ENCODE results near the gene RIMS3.

DNA sequence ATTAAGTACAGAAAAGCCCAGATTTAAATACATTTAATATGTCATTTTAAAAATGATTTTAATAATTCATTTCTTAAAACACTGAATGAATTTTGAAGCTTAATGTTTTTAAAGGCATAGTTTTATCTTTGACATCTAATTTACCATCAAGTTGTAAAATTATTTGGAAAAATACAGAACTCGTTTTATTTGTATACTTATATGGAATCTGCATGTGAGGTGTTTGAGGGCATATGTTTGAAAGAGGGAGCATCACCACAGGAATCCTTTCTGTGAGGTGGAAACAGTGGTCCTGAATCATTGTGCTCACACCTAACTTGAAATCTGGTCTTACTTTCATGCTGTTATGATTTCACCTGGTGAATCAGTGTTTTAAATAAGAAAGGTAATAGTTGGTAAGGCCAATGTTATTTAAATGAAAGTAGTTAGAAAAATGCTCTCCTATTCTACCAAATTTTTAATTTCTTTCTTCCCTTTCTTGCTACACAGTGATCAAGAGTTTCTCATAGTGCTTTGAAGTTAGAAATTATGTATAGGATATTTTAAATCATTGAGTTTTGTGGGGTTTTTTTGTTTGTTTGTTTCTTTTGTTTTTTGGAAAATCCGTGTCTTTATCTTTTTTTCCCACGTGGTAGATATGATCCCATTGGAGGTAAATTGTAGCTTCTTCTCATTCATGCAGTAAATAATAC is 24.2 kb downstream of the COL9A2 start:
- RAMPAGE, long total RNA = no peak
- RRBS, 2 experiments = no CpG with 5 or more reads among the region's 3 CpGs
CAGE:
- cytosol, long polyA minus RNA = no peak
- cytosol, long polyA plus RNA = no peak
- long polyA plus RNA = no peak
- nucleolus, long total RNA = start-site peak on the plus strand centred at position 518 of the sequence, 66 bp wide, 22 reads
- nucleus, long polyA plus RNA = no peak
- nucleus, long total RNA = no peak

- RAMPAGE, long total RNA = no peak
- RRBS, 2 experiments = no CpG with 5 or more reads among the region's 11 CpGs
CAGE:
- cytosol, long polyA minus RNA = no peak
- cytosol, long polyA plus RNA = no peak
- long polyA plus RNA = no peak
- nucleolus, long total RNA = no peak
- nucleus, long polyA plus RNA = no peak
- nucleus, long total RNA = no peak
Observed at GRCh38 chr1:40338709-40339092, 21.6 kb upstream of the COL9A2 start.

DNA sequence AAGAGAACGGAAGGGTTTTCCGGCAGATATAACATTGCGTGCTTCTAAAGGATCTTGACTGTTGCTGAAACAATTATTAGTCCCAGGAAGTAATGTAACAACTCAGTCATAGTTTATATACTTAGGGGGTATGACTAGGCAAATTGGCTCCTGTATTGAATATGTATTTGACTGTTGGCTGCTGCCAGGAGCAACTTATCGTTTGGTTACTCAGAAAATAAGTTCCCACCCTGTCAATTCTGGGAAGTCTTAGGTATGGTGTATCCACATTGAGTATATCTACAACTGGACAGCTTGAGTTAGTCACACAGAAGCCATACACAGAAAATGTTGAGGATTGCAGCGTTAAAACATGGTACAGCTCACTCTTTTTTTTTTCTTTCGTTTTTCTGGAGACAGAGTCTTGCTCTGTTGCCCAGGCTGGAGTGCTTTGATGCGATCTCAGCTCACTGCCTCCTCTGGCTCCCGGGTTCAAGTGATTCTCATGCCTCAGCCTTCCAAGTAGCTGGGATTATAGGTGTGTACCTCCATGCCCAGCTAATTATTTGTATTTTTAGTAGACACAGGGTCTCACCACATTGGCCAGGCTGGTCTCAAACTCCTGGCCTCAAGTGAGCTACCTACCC is 10.1 kb downstream of the SMAP2 start:
- RAMPAGE, long total RNA = no peak
- RRBS, 2 experiments = no CpG with 5 or more reads among the region's 8 CpGs
CAGE:
- cytosol, long polyA minus RNA = start-site peak on the plus strand centred at position 238 of the sequence, 7 bp wide, 26 reads
- cytosol, long polyA plus RNA = no peak
- long polyA plus RNA = no peak
- nucleolus, long total RNA = no peak
- nucleus, long polyA plus RNA = no peak
- nucleus, long total RNA = no peak

- RAMPAGE, long total RNA = no peak
- RRBS, 2 experiments = no CpG with 5 or more reads among the region's 3 CpGs
CAGE:
- cytosol, long polyA minus RNA = no peak
- cytosol, long polyA plus RNA = no peak
- long polyA plus RNA = no peak
- nucleolus, long total RNA = no peak
- nucleus, long polyA plus RNA = no peak
- nucleus, long total RNA = no peak
Observed at GRCh38 chr1:40413537-40414143, 36.6 kb upstream of the ZFP69B start.

DNA sequence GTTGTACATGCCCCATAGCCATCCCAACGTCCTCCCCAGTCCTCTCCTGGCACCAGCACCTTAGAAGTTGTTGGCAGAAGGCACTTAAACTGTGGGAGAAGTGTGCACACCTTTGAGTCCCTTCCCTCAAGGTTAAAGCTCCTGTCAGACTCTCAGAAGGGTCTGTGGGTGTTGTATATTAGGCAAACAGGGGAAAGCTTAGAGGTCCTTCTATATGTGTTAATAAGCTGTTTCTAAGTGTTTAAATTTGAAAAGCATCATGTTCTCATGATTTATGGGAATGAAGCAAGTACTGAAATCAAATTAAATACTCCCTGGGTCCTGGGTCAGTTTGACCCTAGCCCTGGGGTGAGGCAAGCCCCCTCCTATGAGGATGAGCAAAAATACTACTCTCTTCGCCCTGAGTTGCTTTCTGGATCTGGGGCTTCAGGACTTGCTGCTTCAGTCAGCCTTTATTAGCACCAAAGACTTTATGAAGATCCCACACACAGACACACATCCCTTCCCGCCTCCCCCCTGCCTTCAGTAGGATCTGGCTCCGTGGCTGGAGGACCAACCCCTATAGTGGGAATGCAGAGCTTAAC is 27.9 kb upstream of the ZFP69B start:
- RAMPAGE, long total RNA = no peak
- RRBS, 2 experiments = no CpG with 5 or more reads among the region's 4 CpGs
CAGE:
- cytosol, long polyA minus RNA = no peak
- cytosol, long polyA plus RNA = no peak
- long polyA plus RNA = no peak
- nucleolus, long total RNA = no peak
- nucleus, long polyA plus RNA = no peak
- nucleus, long total RNA = no peak

- RAMPAGE, long total RNA = no peak
- RRBS, 2 experiments = no CpG with 5 or more reads among the region's 4 CpGs
CAGE:
- cytosol, long polyA minus RNA = no peak
- cytosol, long polyA plus RNA = no peak
- long polyA plus RNA = no peak
- nucleolus, long total RNA = no peak
- nucleus, long polyA plus RNA = no peak
- nucleus, long total RNA = no peak
Observed at GRCh38 chr1:40426633-40427007, 23.7 kb upstream of the ZFP69B start.

- RAMPAGE, long total RNA = no peak
- RRBS, 2 experiments = 2 to 3% methylated on average over 12 to 15 of the region's 69 CpGs
CAGE:
- cytosol, long polyA minus RNA = no peak
- cytosol, long polyA plus RNA = no peak
- long polyA plus RNA = no peak
- nucleolus, long total RNA = start-site peak on the plus strand at chr1:40665816-40665844, 6 reads
- nucleus, long polyA plus RNA = no peak
- nucleus, long total RNA = no peak
Observed at GRCh38 chr1:40665068-40666348, at the start of gene RIMS3. Gene RIMS3, minus strand, starts transcription at chr1:40665682.

- RAMPAGE, long total RNA = no peak
- RRBS, 2 experiments = no CpG with 5 or more reads among the region's 12 CpGs
CAGE:
- cytosol, long polyA minus RNA = no peak
- cytosol, long polyA plus RNA = no peak
- long polyA plus RNA = no peak
- nucleolus, long total RNA = no peak
- nucleus, long polyA plus RNA = no peak
- nucleus, long total RNA = no peak
Observed at GRCh38 chr1:40824793-40825501, 37.2 kb downstream of the CITED4 start.

DNA sequence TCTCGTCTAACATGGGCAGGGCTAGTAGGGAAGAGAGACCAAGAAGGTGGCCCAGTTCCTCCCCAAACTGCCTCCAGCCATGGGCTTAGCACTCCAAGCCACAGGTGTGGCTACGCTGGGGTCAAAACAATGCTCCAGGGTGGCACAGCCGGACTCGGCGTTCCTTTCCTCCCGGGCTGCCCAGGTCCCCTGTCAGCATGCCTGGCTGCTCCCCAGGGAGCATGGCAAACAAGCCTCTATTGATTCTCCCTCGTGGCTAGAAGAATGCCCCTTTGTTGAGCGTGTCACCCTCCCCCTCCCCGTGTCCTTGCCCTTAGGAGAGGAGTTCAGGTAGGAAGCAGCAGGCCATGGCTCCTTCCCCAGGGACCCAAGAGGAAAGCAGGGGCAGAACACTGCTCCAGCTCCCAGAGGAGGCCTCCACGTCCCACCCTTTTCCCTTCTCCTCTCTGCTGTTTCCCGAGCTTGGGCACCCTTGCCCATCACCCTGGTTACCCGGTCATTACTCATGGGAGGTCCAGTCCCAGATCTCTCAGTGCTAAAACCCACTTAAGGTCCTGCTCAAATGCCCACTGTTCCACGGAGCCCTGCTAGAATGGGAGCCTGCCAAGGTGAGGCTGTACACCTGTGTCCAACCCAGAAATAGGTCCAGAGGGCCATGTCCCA is 57.4 kb upstream of the CITED4 start:
- RAMPAGE, long total RNA = no peak
- RRBS, 2 experiments = no CpG with 5 or more reads among the region's 13 CpGs
CAGE:
- cytosol, long polyA minus RNA = no peak
- cytosol, long polyA plus RNA = no peak
- long polyA plus RNA = no peak
- nucleolus, long total RNA = no peak
- nucleus, long polyA plus RNA = no peak
- nucleus, long total RNA = no peak

GRCh38 chr1:40922782-40923308 is 56.7 kb upstream of the CTPS1 start:
- RAMPAGE, long total RNA = no peak
- RRBS, 2 experiments = no CpG with 5 or more reads among the region's 13 CpGs
CAGE:
- cytosol, long polyA minus RNA = no peak
- cytosol, long polyA plus RNA = no peak
- long polyA plus RNA = no peak
- nucleolus, long total RNA = no peak
- nucleus, long polyA plus RNA = no peak
- nucleus, long total RNA = no peak

DNA sequence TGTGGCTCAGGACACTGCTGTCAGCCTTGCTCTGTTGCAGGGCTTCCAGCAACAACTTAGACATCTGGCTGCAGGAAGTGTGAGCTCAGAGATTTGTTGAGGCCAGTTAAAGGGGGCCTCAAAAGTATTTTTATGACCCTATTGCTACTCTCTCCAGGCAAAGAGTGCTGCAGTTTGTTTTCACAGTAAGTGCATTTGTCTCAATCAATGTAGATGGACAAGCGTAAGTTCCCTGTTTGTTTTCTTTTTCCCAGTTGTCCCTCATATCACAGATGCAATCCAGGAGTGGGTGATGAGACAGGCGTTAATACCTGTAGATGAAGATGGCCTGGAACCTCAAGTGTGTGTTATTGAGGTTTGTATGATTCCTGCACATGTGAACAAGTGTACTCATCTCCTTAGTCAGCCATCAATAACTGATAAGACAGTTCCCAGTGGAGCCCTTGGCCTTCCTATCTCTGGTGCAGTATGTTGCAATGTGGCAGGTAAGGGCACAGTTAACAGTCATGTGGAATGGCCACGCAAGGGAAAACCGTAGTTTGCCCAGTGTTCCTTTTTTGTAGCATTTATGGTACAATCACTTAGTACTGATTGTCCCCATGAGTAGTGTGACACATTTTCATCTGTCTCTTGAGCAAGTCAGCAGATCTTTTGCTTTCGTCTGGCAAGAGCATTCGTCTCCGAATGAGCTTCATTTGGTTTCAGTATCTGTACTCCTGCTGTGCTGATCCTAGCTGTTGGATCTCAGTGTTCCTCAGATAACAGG is 7.8 kb downstream of the CTPS1 start:
- RAMPAGE, long total RNA = no peak
- RRBS, 2 experiments = no CpG with 5 or more reads among the region's 7 CpGs
CAGE:
- cytosol, long polyA minus RNA = no peak
- cytosol, long polyA plus RNA = no peak
- long polyA plus RNA = no peak
- nucleolus, long total RNA = no peak
- nucleus, long polyA plus RNA = no peak
- nucleus, long total RNA = no peak

DNA sequence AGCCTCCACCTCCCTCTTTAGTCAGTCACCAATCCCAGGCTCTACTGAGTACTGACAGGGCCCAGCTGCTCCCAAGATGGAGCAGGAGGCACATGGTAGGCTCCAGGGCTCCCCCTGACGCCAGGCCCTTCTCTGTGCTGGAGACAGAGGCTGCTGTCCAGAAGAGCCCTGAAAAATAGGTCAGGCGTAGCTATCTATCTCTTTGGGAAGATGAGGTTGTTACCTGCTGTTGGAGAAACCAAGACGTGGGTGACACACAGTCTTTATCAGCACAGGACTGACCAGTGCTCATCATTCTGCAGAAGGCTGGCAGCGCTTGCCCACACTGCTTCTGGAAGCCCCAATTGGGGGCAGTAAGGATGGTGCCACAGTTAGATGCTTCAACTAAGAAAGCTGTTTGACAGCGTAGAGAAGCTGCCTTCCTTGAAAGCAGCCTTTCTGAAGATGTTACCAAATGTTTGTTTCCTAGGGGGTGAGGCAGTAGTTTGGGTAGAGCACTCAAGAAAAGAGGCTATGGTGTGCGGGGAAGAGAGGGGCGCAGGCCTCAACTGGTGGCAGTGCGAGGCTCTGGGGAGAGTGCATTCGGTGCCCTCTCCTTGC is 599 bp upstream of the SLFNL1 start:
- RAMPAGE, long total RNA = no peak
- RRBS, 2 experiments = no CpG with 5 or more reads among the region's 9 CpGs
CAGE:
- cytosol, long polyA minus RNA = no peak
- cytosol, long polyA plus RNA = no peak
- long polyA plus RNA = no peak
- nucleolus, long total RNA = no peak
- nucleus, long polyA plus RNA = no peak
- nucleus, long total RNA = no peak

- RAMPAGE, long total RNA = no peak
- RRBS, 2 experiments = no CpG with 5 or more reads among the region's 3 CpGs
CAGE:
- cytosol, long polyA minus RNA = no peak
- cytosol, long polyA plus RNA = no peak
- long polyA plus RNA = no peak
- nucleolus, long total RNA = no peak
- nucleus, long polyA plus RNA = no peak
- nucleus, long total RNA = no peak
Observed at GRCh38 chr1:41035095-41035756, 13.7 kb upstream of the SLFNL1 start.

GRCh38 chr1:41163999-41164620 is 78.0 kb downstream of the SCMH1 start:
- RAMPAGE, long total RNA = no peak
- RRBS, 2 experiments = no CpG with 5 or more reads among the region's 6 CpGs
CAGE:
- cytosol, long polyA minus RNA = no peak
- cytosol, long polyA plus RNA = no peak
- long polyA plus RNA = no peak
- nucleolus, long total RNA = no peak
- nucleus, long polyA plus RNA = no peak
- nucleus, long total RNA = no peak

- RAMPAGE, long total RNA = no peak
- RRBS, 2 experiments = 11 to 13% methylated on average over 4 to 6 of the region's 33 CpGs
CAGE:
- cytosol, long polyA minus RNA = no peak
- cytosol, long polyA plus RNA = no peak
- long polyA plus RNA = no peak
- nucleolus, long total RNA = start-site peak on the plus strand at chr1:41486477-41486529, 16 reads
- nucleus, long polyA plus RNA = no peak
- nucleus, long total RNA = no peak
Observed at GRCh38 chr1:41486240-41487369, 2.1 kb upstream of the EDN2 start.

DNA sequence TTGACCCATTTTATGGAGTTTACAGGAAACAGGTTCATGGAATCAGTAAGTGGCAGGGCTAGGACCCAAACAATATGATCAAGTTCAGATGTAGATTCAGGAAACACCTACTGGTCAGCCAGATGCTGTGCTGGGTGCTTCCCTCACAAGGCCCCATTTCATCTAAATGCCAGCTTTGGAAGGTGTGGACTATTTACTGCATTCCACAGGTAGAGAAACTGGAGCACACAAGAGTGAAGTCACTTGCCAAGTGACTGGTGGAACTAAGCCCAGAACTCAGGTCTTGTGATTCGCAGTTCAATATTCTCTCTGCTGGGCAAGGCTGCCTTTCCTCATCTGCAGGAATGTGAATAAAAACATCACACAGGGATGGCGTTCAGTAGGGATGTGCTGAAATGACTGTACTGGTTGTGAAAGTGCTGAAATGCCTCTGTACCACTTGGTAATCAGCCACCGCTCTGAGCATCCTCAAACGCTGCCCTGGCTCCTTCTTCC is 145.7 kb downstream of the HIVEP3 start:
- RAMPAGE, long total RNA = no peak
- RRBS, 2 experiments = no CpG with 5 or more reads among the region's 4 CpGs
CAGE:
- cytosol, long polyA minus RNA = no peak
- cytosol, long polyA plus RNA = no peak
- long polyA plus RNA = no peak
- nucleolus, long total RNA = no peak
- nucleus, long polyA plus RNA = no peak
- nucleus, long total RNA = no peak

GRCh38 chr1:41812392-41812811 is 106.3 kb downstream of the HIVEP3 start:
- RAMPAGE, long total RNA = no peak
- RRBS, 2 experiments = no CpG with 5 or more reads among the region's 3 CpGs
CAGE:
- cytosol, long polyA minus RNA = no peak
- cytosol, long polyA plus RNA = no peak
- long polyA plus RNA = no peak
- nucleolus, long total RNA = no peak
- nucleus, long polyA plus RNA = no peak
- nucleus, long total RNA = no peak

DNA sequence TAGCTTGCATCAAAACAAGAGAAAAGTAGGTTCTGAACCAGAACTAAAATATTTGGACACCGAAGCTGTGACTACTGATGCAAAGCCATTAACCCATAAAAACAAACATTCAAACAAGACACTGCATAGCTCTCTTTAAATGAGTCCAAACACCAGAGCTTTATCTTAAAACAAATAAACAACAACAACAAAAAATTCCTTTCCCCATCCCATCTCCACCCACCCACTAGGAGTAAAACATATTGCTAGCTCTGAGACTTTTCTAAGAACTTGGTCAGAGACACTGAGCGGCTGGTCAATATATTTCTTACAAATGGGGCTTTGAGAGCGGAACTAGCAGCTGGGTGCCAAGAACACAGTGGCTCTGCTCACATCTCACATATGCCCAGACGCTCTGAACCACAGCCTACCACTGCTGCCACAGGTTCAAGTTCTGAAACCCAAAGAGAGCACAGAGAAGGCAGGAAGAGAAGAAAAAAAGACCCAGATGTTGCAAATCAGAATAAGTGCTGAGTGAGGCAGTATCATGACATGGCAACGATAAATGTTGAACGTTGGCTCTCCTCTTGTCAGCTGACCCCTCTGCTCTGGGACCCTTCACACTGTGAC is 26.6 kb downstream of the HIVEP3 start:
- RAMPAGE, long total RNA = no peak
- RRBS, 2 experiments = no CpG with 5 or more reads among the region's 6 CpGs
CAGE:
- cytosol, long polyA minus RNA = no peak
- cytosol, long polyA plus RNA = no peak
- long polyA plus RNA = no peak
- nucleolus, long total RNA = no peak
- nucleus, long polyA plus RNA = no peak
- nucleus, long total RNA = no peak

GRCh38 chr1:41919494-41920395 is 1.0 kb upstream of the HIVEP3 start:
- RAMPAGE, long total RNA = no peak
- RRBS, 2 experiments = no CpG with 5 or more reads among the region's 21 CpGs
CAGE:
- cytosol, long polyA minus RNA = no peak
- cytosol, long polyA plus RNA = no peak
- long polyA plus RNA = no peak
- nucleolus, long total RNA = no peak
- nucleus, long polyA plus RNA = no peak
- nucleus, long total RNA = no peak

- RAMPAGE, long total RNA = no peak
- RRBS, 2 experiments = no CpG with 5 or more reads among the region's 3 CpGs
CAGE:
- cytosol, long polyA minus RNA = no peak
- cytosol, long polyA plus RNA = no peak
- long polyA plus RNA = no peak
- nucleolus, long total RNA = no peak
- nucleus, long polyA plus RNA = no peak
- nucleus, long total RNA = no peak
Observed at GRCh38 chr1:42130079-42130343, 23.2 kb upstream of the GUCA2B start.